ENCODE measurements around a stretch of chr7.

DNA sequence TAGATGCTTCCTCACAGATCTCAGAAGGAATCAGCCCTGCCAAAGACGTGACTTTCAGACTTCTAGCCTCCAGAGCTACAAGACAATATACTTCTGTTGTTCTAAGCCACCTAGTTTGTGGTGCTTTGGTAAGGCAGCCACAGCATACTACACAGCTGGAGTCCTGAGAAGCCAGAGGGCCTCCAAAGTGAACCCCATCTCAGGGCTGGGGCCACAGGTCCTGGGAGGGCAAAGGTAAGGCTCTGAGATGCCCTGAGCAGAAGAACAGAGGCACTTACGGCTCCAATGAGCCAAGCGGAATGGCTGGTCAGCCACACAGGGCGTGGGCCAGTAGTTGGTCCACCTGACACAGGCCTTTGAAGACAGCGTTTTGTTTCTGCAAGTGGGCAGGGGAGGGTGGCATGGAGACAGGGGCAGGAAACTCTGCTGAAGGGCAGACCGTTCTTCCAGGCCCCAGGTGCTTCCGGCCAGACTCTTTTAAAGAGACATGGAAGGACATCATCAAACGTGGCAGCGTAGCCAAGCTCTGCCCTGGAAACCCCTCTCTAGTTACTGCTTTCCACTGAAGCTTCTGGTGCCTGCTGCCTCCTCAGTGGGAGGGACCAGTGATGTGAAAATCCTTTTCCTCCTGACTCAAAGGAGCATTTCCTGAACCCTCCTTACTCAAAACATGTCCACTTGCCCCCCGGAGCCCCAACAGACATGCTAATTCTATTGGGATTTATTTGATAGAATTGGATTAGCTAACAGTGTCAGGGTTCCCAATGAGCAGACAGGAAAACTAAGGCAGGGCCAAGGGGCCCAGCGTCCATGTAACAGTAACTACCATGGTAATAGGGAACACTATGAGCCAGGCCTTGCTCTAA, 77.5 kb upstream of the KMT2E start:
- PRO-cap, 3 experiments: no peak in any of the 3 experiments
- RRBS: no CpG with 5 or more reads among the region's 11 CpGs

DNA sequence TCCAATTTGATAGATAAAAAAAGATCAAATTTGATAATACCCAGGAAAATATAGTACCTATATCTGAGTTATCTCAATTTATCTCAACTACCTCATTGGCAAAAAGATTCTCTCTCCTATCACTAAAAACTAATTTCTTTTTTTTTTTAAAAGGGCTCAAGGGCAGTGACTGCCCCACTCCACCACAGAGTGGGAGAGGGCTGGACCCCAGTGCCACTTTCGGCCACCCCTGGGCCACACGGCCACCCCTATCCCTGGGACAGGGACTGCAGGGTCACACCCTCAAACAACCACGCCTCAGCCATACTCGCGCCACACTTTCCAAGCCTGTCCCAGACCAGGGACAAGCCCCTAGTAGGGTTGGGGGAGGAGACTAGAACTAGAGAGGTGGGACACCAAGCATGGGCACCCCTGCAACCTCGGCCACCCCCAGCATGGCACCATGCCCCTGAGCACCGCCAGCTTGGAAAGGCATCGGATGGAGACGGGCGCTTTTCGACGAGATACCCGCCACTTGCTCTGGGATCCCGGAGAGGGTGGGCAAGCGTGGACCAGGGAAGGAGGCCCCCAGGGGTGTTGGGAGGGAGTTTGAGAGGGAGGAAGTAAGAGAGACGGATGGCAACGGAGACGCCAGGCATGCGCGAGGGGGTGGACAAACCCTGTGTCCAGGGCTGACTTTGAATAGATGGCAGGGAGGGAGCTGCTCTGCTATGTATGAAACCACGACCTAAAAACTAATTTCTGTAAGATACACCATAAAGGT, 13.1 kb upstream of the KMT2E start:
- PRO-cap, 3 experiments: no peak in any of the 3 experiments
- RRBS: no CpG with 5 or more reads among the region's 21 CpGs

DNA sequence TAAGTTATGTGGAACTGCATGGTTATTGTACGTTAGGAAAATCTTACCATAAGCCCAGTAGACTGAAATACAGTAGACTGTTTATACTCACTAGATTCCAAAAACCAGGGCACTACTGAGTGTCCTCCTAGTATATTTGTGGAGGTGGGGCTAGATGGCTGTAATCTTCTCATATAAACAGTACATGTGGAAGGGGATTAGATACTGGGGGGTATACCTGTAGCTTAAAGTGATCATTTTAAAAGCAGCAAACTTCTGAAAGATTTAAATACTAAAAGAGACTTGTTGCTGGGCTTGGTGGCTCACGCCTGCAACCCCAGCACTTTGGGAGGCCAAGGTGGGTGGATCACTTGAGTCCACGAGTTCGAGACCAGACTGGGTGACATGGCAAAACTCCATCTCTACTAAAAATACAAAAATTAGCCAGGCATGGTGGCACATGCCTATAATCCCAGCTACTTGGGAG, 81.7 kb downstream of the KMT2E start:
- PRO-cap, 3 experiments: no peak in any of the 3 experiments
- RRBS: no CpG with 5 or more reads among the region's 4 CpGs

DNA sequence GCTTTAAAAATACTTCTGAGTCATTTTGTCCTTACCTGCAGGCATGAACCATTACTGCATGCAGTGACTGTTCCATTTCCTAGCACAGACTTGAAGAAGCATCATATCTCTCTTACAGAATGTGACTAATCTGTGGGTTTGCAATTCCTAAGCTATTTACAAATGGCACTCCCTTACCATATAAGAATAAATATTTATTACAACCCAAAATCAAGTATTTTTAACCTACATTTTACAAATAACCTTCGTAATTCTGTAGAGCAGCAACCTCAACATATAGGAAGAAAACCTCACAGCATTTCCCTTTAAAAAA, 120.6 kb downstream of the SRPK2 start:
- PRO-cap, 3 experiments: no peak in any of the 3 experiments
- RRBS: no CpG with 5 or more reads among the region's 1 CpG

DNA sequence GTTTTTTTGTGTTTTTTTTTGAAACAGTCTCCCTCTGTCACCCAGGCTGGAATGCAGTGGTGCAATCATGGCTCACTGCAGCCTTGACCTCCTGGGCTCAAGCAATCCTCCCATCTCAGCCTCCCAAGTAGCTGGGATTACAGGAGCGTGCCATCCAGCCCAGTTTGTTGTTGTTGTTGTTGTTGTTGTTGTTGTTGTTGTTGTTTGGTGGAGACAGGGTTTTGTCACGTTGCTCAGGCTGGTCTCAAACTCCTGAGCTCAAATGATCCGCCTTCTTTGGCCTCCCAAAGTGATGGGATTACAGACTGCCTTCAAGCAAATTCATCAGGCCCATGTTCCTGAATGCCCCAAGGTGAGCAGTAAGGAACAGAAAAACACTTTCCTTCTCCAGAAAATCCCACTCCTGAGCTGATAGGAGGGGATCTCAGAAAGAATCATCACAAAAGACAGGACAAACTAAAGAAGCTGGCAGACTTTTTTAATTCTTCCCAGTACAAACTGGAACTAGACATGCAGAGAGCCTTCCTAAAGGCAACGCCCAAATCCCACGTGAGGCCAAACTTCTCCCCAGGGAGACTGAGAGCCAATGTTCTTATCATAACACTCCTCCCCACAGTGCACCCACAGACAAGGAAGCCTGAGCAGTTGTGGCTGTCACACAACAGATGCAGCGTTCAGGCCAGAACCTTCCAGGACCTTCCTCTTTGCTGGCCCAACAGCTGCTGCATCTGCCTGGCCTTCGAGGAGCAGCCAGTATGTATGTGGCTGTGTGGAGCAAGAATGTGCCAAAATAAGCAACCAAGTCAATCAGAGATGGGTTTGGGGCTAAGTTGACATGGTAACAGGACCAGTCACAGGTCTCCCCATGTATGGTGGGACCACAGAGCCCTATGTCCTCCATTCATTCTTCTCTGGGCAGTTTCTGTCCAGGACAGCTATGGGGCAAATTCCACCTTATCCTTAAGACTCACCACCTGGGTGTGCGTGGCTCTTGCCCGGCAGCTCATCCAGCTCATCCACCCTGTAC, 35.1 kb downstream of the SRPK2 start:
- PRO-cap, 3 experiments: no peak in any of the 3 experiments
- RRBS: no CpG with 5 or more reads among the region's 9 CpGs

GRCh38 chr7:105676942-105677620, 95.8 kb upstream of the EFCAB10 start:
- PRO-cap, 3 experiments: no peak in any of the 3 experiments
- RRBS: no CpG with 5 or more reads among the region's 9 CpGs

DNA sequence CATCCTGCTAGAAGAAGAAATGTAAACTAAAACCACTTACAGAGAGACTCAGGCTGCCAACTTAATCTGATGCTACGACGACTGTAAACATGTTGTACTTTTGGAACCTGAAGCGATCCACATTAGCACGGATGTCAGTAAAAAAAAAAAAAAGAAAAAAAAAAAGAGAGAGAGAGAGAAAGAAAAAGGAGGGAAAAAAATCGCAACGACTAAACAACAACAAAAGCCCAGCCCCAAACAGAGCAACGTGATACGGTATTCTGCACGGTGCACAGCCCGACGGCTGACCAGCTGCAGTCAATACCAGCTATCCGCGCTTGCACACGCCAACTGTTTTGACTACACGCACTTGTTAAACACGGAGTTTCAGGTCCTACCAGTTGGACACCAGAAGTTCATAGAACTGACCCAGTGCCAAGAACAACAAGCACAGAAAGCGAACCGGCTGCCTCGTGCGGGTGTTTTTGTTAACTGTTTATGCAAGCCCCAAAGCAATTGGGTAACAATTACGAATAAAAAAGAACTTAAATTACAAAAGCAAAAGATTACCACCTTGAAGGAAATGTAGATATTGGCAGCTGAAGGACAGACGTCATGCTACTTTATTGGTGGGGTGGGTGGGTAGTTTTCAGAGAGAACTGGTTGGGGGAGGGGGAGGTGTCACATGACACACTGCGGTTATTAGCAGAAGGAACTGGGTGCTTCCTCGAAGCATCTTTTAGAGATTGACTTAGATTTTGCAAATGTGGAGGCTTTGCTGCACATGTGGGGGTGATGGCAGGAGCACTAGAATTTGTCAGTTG, 110.4 kb upstream of the EFCAB10 start:
- PRO-cap, 3 experiments: peak in 3 of 3 experiments; most common minus-strand start position 332 of the sequence (in 3)
- RRBS: no CpG with 5 or more reads among the region's 24 CpGs

- PRO-cap, 3 experiments: no peak in any of the 3 experiments
- RRBS: no CpG with 5 or more reads among the region's 1 CpG
These were observed 38.2 kb upstream of the CDHR3 start for GRCh38 chr7:105924887-105925279.

DNA sequence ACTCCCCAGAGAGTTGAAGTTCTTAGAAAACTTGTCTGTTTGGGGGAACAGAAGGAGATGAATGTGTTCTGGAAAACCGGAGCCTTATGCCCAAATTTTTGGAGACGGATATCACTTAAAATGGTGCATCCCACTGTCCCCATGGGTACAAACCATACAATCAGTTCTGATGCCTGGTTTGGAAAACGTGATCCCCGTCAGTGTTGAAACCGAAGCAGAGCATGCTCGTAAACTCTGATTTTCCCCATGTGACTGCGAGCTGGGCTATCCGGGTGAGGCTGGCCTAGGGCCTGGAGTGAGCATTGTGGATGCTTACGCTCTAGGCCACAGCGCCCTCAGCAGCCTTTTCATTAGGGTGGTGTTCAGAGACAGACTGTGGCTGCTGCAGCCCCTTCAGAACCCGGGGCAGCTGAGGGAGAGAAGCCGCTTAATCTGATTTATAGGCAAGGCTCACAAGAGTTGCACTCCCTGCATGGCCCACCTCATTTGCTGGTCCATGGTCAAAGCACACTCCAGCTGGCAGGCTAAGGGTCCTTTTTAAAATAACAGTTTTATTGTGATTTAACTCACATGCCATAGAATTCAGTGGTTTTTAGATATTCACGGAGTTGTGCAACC, 72.7 kb downstream of the SYPL1 start:
- PRO-cap, 3 experiments: no peak in any of the 3 experiments
- RRBS: no CpG with 5 or more reads among the region's 13 CpGs

- PRO-cap, 3 experiments: no peak in any of the 3 experiments
- RRBS: no CpG with 5 or more reads among the region's 10 CpGs
These were observed 26.8 kb upstream of the SYPL1 start for GRCh38 chr7:106138758-106139477.

- PRO-cap, 3 experiments: no peak in any of the 3 experiments
- RRBS: 0% methylated on average over 3 of the region's 12 CpGs
These were observed 64.5 kb upstream of the SYPL1 start for GRCh38 chr7:106176340-106177186.

- PRO-cap, 3 experiments: no peak in any of the 3 experiments
- RRBS: no CpG with 5 or more reads among the region's 4 CpGs
These were observed 78.0 kb downstream of the NAMPT start for GRCh38 chr7:106206611-106207326.

DNA sequence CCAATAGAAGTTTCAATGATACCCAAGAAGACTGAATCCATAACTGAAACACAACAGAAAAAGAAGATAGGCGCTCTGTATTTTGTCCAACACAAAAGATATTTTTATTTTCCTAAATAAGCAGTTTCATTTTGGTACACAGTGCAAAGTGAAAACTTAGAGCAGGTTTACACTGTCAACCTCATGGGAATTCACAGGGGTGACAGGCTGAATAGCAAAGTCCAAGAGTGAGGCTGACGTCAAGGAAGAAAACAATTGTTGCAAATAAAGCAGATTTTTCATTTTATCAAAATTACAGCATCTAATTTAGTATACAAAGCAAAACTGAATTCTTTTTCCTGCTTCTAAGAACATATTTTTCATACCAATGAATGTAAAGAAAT, 28.6 kb downstream of the NAMPT start:
- PRO-cap, 3 experiments: no peak in any of the 3 experiments
- RRBS: no CpG with 5 or more reads among the region's 2 CpGs

DNA sequence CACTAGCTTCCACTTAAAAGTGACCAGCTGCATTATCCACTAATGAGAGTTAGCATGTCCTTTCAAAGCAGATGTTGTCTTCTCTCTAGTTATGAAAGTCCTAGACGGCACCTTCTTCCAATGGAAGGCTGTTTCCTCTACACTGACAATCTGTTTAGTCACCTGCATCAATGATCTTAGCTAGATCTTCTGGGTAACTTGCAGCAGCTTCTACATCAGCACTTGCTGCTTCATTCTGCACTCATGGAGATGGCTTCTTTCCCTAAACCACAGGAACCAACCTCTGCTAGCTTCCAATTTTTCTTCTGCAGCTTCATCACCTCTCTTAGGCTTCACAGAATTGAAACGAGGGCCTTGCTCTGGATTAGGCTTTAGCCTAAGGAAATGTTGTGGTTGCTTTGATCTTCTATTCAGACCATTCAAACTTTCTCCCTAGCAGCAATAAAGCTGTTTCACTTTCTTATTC, 24.7 kb downstream of the NAMPT start:
- PRO-cap, 3 experiments: no peak in any of the 3 experiments
- RRBS: no CpG with 5 or more reads among the region's 2 CpGs

GRCh38 chr7:106266511-106267545, 18.0 kb downstream of the NAMPT start:
- PRO-cap, 3 experiments: no peak in any of the 3 experiments
- RRBS: no CpG with 5 or more reads among the region's 5 CpGs

DNA sequence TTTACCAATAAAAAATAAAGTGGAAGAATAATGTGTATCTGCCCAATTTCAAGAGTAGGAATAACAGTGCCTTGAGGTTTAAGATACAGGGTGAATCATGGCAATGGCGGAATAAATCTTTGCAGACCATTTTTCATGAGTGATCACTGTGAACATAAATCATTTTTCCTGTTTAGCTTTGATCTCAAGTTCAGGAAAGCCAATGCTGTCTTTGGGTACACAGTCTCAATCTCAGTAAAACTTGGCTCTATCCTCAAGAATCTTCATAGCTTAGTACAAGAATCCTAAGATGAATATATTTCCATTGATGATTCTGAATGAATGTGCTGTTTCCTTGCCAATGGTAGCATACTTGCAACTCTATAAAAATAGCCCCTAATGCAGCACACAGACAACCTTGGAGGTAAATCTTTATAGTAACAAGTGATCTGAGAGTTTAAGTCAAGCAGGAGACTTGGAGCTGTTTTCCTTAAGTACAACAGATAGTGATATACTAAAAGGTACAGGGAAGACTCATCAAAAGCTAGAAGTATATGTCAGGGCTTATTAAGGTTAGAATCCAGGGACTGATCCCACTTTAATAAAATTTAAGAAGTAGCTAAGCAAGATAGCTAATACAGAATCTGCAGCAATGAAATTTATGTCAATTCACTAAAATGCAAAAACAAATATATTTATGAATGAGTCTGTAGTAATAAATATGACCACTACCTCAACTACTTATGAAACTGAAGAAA, 6.7 kb downstream of the NAMPT start:
- PRO-cap, 3 experiments: no peak in any of the 3 experiments
- RRBS: no CpG with 5 or more reads among the region's 1 CpG

DNA sequence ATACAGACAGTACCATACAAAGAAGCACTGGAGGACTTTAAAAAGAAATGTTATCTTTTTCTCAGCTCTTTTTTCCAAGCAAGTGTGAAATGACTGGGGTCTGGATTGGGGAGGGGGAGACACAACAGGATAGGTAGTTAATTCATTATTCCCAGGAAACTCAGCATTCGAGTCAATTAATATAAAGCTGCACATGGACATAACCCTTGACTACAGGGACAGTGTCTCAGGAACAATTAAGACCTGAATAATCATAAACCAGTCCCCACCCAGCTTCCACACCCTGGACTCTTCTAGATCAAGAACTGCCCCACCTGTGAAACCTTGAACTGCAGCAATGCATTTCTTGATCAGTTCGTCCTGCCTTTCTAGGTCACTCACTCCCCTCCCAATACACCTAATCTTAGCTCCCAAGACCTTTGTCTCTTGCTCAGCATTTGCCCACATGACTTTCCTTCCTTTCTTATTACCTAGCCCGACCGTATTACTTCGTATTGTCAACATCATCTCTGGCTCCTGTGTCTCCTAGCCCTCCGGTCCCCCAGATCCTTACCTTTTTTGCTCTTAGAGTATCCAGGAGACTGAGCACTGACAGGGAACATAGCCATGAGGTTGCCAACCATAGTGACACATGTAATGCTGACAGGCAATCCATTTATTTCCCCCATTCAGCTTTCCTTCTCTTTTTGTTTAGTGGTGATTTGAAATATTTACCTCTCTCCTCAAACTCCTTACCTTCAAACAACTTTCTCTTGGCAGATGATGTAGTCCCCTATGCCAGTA, 5.5 kb upstream of the NAMPT start:
- PRO-cap, 3 experiments: no peak in any of the 3 experiments
- RRBS: no CpG with 5 or more reads among the region's 6 CpGs

DNA sequence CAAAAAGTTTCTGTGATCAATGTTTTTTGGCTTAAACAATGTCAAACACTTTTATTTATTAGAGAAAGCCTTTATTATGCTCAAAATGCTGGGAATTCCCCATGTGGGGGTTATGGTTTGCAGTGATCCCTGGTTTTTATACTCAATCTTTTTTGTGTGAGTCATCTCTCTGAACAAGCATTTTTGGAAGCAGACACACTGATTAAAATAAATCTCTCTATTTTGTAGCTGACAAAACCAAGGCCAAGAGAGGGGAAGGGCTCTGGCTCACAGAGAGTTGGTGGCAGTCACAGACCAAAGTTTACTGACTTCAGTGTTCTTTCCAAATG, 45.2 kb upstream of the NAMPT start:
- PRO-cap, 3 experiments: no peak in any of the 3 experiments

- PRO-cap, 3 experiments: no peak in any of the 3 experiments
These were observed 130.6 kb upstream of the NAMPT start for GRCh38 chr7:106415358-106415825.

- PRO-cap, 3 experiments: no peak in any of the 3 experiments
- RRBS: no CpG with 5 or more reads among the region's 4 CpGs
These were observed 70.2 kb upstream of the CCDC71L start for GRCh38 chr7:106731142-106731514.